Trachea (tissue), 1 donor: ENCODE measurements around the genes ST6GALNAC6 and SLC25A25.

DNA sequence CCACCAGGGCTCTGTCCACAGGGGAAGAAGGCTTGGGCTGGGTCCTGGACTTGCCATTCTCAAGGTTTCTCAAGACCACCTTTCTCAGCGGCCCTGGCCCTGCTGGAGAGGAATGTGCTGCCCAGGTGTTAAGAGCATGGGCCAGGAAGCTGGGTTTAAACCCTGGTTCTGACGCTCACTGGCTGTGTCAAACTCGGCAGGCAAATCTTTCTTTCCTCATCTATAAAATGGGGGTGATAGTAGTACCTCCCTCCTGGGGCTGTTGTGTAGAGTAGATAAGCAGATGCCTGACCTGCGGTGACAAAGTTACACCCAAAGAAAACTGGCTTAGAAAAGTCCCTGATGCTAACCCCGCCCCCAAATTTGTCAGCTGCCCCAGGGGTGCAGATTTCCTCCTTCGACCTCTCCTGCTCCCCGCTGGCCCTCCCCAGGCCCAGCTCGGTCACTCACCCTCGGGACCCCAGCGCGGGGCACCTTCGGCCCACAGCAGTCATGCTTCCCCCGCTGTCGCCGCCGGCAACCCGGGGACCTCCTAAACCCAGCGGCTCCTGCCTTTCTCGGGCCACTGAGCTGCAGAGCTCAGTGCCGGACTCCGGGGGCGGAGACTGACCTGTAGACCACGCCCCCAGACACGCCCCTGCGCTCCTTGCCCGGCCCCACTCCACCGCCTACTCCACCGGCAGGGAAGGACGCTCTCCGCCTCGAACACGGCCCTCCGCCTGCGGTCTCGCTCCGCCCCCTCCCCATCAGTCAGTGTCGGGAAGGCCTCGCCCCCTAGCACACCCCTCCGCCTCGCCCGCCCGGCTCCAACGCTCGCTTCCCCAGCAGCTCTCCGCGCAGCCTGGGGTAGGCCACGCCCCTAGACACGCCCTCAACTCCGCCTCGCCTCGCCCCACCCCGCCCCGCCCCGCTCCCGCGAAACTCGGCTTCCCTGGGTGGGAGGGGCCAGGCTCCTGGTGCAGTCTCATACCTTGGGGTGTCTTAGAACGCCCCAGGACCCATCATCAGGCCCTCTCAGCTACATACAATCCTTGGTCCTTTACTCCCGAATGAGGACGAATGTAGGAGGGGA, 7.4 kb downstream of the SH2D3C start:
- PRO-cap: unidirectional peak, minus-strand start at position 302 of the sequence; bidirectional peak, plus-strand start at position 671 of the sequence, minus-strand start at position 556 of the sequence; bidirectional peak, plus-strand start at position 749 of the sequence, minus-strand start at position 752 of the sequence; bidirectional peak, plus-strand start at position 984 of the sequence, minus-strand start at position 843 of the sequence

DNA sequence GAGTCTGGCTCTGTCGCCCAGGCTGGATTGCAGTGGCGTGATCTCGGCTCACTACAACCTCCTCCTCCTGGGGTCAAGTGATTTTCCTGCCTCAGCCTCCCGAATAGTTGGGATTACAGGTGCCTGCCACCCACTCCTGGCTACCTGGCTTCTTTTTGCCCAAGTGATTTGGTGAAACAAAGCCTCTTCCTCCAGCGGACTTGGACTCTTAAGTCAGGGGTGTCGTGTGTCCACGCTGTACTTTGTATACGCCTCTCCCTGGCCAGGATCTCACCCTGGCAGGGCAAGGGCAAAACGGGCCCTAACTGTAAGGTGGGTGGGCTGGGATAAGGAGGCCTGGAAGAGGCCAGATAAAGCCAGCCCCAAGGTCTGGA, 8.1 kb downstream of the CDK9 start:
- PRO-cap: no peak

GRCh38 chr9:127808809-127809471, 6.3 kb downstream of the FPGS start:
- PRO-cap: no peak

GRCh38 chr9:127817579-127818276, 15.0 kb downstream of the FPGS start:
- PRO-cap: no peak

DNA sequence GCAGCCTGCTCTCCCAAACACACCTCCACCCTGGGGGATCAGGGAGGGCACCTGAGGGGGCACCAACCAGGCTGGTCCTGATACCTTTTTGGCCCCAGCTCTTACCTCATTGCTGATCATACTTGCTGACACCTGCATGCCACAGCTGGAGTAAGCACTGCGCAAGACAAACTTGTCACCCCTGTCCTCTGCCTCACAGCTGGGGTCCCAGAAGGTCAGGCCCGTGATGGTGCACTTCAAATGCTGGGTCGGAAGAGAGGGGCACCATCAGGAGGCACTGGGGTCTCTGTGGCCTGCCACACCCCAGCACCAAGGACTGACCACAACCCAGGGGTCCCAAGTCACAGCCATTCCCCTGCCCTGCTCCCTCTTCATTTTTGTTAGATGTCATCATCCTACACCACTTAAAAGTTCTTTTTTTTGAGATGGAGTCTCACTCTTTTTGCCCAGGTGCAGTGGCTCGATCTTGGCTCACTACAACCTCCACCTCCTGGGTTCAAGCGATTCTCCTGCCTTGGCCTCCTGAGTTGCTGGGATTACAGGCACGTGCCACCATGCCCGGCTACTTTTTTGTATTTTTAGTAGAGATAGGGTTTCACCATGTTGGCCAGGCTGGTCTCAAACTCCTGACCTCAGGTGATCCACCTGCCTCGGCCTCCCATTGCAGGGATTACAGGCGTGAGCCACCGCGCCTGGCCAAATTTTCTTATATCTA, 17.3 kb downstream of the FPGS start:
- PRO-cap: no peak

DNA sequence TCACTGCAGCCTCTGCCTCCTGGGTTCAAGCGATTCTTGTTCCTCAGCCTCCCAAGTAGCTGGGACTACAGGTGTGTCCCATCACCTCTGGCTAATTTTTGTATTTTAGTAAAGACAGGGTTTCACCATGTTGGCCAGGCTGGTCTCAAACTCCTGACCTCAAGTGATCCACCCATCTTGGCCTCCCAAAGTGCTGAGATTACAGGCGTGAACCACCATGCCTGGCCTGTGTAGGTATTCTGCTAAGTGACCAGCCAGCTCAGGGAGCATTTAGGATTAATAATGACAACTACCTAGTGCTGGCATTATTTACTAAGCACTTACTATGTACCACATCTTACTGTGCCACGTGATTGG, 21.1 kb downstream of the FPGS start:
- PRO-cap: no peak

GRCh38 chr9:127899507-127900063, at the start of gene ST6GALNAC6:
Gene ST6GALNAC6 (minus strand): TSS chr9:127899603.
- PRO-cap: bidirectional peak, plus-strand start at chr9:127899725, minus-strand start at chr9:127899629

DNA sequence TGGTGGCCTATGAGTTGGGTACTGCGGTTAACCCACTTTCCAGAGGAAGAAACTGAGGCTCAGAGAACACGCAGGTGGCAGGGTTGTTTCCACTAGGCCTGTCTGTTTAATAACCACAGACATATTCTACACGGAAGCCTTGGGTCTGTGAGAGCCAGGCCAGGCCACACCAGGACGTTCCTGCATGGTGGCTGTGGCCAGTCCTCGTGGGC, 4.6 kb upstream of the ST6GALNAC6 start:
- PRO-cap: no peak

DNA sequence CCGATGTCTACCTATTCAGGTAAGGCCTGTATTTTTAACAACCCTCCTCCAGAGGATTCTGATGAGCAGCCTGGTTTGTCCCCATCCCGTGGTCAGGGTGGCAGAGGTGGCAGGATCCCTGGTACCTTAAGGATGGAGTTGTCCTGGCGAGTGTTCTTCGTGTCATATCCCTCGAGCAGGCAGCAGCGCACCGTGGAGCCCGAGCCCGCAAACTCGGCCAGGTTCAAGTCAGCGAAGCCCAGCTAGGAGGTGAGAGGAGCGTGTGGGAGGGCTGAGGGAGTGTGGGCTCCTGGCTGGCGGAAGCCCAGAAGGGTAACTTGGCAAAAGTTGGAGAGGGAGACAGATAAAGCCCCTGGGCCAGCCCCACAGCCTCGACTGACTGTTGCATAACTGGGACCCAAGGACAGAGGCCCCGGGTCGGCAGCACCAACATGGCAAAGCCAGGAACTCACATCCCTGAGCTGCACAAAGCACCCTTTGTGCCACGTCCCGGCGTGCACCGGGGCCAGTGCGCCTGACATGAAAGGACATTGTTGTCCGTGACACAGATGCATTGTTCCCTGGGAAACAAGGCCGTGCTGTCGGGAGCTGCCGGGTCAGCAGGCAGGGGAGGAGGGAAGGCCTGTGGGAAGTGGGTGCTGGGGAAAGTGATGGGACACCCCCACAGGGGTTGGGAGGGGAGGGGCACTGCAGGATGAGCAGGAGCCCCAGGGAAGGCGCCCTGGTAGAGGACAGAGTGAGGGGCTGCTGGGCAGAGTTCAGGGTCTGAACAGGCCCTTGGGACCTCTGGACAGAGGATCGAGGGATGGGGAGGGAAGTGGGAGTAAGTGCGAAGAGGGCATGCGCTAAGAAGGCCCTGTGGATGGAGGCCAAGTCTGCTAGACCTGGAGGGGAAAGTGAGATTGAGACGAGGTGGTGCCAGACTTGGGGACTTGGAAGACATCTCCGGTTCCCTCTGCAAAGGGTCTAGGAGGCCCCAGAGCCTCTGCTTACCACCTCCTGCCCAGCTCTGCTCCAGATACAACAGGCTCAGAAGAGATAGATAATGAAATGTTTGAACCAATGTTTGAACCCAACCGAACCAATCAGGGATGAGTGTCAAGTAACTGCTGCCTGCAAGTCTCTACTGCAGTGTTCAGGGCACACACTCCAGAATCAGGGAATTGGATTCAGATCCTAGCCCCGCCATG, 13.0 kb upstream of the DPM2 start:
- PRO-cap: bidirectional peak, plus-strand start at position 556 of the sequence, minus-strand start at position 450 of the sequence

DNA sequence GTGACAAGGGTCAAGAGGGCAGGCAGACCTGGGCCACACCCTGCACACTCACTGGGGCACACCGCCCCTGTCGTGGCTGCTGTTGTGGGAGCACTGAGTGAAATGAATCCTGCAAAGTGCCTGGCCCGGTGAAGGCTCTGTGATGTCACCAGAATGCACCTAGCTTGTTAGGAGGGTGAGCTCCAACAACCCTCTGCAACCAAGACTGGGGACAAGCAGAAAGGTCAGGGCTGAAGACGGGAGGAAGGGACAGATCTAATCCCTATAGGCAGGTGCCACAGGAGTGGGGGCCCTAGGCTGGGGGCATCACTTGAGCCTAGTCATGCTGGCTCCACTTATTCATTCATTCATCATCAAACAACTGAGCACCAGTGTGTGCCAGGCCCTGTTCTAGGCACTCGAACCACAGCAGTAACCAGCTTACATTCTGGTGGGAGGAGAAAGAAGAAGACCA, 18.2 kb upstream of the DPM2 start:
- PRO-cap: no peak

DNA sequence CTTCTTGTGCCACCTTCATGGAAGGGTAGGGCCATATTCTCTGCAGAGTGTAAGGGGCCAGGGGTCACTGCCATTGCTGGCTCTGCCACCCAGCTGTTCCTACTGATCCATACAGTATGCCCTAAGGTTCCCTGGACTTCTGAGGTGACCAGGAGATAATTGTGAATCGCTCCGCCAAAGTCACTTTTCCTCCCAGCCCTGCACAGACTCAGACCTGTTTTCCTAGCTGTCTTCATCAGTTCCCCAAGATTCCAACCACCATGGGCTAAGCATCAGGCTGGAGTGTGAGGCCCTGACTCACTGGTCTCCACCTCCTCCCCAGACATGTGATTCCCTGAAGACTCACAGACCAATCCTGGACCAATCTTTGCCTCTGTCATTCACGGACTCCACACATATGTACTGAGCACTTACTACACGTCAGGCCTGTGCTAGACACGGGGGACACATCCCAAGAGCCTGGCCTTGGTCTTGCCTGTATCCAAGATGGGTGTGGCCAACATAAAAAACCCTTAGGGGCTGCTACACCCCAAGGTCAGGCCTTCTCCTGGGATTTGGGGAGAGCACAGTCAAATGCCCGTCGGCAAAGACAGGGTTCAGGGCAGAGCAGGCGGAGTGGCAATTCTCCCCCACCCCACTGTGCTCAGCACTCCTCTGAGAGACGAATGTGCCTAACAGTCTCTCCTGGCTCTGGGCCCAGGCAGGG, 12.1 kb downstream of the EEIG1 start:
- PRO-cap: bidirectional peak, plus-strand start at position 429 of the sequence, minus-strand start at position 253 of the sequence

DNA sequence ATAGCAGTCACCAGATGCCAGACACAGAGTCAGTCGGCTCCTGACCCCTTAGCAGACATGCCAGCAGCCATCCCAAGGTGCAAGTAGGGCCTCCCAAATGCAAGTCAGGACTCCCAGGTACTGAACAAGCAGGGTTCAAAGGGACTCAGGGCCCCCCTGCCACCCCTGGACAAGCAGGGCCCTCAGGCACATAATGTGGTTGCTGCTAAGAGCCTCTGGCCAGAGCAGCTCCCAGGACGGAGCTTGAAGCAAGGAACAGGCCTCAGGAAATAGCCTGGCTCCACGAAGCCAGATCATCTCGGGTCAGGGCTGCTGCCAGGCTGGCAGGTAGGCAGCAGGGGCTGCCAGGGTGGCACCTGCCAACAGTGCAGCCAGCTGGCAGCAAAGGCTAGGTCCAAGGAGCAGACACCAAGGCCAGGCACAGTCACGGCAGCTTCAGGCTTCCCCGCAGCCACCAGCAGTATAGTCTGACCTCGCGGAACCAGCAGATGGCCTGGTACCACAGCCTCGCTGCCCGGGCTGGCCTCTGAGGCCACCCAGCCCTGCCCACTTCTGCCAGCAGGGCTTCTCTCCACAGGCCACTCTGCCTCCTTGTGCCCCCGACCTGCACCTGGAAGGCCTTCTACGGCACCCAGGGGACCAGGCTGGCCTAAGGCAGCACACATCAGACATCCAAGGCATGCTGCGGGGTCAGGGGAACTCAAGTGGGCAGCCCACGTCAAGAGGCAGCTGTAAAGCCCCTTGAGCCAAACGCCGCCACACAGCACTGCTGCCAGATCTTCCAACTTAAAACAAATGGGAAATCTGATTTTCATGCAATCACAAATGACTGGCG, 7.4 kb downstream of the EEIG1 start:
- PRO-cap: no peak

DNA sequence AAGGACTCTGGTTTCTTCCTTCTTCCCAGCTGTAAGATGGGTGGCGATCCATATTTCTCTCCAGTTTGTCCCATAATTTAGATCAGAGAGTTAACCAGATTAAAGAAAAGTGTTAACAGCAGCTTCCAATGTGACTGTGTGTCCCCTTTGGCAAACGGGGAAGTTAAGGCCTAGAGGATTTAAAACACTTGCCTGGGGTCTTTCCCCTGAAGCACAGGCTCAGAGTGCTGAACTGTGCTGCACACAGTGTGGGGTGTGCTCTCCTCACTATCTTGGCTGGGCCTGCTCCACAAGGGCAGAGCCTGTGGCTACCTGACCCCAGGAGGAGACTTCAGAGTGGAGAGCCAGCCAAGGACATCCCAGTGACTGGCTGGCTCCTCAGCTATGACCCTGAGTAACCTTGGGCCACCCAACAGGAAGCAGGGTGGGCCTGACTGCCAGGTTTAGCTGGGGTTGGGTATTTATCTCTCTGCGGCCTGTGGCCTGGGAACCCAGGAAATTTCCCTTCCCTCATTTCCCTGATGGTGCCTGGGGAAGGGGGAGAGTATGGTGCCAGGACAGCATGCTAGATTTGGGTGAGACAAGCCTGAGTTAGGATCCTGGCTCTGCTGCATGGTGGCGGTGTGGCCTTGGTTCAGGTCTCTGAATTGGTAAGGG, 2.1 kb upstream of the EEIG1 start:
- PRO-cap: no peak

DNA sequence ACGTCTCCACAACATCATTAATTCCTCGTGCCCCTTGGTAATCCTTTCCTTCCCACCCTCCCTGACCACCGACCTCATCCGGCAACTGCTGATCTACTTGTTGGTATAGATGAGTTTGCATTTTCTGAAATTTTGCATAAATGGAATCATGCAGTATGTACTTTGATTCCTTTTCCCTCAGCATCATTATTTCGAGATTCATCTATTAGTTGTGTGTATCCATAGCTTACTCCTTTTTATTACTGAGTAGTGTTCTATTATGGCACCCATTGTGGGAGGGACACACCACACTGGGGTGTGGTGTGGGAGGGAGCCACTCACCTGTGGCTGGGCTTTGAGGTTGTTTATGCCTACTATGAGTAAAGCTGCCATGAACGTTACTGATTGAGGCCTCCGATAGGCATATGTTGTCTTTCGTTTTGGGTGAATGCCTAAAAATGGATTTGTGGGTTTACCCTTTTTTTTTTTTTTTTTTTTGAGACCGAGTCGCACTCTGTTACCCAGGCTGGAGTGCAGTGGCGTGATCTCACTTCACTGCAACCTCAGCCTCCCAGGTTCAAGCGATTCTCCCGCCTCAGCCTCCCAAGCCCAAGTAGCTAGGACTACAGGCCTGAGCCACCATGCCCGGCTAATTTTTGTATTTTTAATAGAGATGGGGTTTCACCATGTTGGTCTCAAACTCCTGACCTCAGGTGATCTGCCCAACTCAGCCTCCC, 36.2 kb downstream of the NAIF1 start:
- PRO-cap: no peak

- PRO-cap: no peak
These were observed 13.4 kb downstream of the NAIF1 start for GRCh38 chr9:128053651-128054103.

DNA sequence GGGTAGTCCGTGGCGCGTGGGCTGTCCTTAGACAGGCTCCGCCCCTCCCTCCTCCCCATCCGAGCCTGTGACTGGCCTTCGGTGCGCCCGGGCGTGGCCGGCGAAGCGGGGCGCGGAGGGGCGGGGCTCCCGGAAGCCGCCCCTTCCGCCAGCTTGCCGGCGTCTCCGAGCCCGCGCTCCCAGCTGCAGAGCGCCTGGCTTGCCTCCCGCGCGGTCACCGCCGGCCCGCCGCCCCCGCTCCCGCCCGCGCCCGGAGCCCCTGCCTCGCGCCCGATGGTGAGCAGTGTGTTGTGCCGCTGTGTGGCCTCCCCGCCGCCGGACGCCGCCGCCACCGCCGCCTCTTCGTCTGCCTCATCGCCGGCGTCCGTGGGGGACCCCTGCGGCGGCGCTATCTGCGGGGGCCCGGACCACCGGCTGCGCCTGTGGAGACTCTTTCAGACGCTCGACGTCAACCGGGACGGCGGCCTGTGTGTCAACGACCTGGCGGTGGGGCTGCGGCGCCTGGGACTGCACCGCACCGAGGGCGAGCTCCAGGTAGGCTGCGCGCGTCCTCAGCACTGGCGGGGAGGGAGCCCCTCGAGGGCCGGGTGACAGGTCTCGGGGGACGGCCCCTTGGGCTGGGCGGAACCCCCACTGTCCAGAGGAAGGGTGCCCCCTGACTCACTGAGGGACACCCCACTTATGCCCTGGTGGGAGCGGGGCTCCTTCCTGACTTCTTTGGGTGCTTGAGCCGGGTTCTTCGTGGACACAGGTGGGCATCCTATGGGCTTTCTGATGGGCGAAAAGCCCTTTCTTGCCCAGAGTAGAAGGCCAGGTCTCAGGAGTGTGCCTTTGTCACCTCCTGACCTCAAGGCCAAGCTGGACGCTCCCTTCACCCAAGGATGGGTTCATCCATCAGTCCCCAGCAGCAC, at the start of gene SLC25A25:
TSS of gene SLC25A25 (plus strand) at position 186 of the 911 bp plus-strand sequence.
- PRO-cap: bidirectional peak, plus-strand start at position 188 of the sequence, minus-strand start outside the sequence

DNA sequence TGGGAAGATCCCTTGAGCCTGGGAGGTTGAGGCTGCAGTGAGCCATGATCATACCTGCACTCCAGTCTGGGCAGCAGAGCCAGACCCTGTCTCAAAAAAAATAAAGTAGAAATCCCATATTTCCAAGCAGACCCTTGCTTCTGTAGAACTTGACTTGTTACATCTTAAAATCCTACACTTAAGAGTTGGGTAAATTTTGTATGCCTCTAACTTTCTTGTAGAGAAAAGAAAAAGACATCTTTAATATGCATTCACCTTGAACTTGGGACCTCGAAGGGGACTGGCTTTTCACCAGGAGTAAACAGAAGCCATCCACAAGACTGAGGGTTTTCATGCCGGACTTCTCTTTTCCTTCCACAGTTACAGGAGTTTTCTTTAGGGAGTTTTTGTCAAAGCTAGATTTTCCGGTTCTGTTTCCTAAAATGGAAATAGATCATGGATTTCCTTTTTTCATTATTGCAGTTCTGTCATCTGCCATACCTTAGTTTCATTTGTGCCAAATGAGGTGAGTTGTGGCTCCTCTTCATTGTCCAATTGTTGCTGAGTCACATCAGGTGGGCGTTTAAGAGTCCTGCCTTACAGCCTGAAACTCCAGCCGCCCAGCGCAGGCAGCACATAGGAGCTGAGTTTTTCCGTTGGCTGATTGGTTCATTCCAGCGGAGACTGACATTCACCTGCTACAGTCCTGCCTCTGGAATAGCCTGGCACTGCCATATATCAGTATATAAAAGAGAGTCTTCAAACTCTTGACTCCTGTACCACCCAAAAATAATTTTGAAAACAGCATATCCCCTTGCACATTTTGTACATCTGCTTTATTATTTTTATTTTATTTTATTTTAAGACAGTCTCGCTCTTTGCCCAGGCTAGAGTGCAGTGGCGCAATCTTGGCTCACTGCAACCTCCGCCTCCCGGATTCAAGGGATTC, 14.1 kb downstream of the SLC25A25 start:
- PRO-cap: unidirectional peak, minus-strand start at position 350 of the sequence

DNA sequence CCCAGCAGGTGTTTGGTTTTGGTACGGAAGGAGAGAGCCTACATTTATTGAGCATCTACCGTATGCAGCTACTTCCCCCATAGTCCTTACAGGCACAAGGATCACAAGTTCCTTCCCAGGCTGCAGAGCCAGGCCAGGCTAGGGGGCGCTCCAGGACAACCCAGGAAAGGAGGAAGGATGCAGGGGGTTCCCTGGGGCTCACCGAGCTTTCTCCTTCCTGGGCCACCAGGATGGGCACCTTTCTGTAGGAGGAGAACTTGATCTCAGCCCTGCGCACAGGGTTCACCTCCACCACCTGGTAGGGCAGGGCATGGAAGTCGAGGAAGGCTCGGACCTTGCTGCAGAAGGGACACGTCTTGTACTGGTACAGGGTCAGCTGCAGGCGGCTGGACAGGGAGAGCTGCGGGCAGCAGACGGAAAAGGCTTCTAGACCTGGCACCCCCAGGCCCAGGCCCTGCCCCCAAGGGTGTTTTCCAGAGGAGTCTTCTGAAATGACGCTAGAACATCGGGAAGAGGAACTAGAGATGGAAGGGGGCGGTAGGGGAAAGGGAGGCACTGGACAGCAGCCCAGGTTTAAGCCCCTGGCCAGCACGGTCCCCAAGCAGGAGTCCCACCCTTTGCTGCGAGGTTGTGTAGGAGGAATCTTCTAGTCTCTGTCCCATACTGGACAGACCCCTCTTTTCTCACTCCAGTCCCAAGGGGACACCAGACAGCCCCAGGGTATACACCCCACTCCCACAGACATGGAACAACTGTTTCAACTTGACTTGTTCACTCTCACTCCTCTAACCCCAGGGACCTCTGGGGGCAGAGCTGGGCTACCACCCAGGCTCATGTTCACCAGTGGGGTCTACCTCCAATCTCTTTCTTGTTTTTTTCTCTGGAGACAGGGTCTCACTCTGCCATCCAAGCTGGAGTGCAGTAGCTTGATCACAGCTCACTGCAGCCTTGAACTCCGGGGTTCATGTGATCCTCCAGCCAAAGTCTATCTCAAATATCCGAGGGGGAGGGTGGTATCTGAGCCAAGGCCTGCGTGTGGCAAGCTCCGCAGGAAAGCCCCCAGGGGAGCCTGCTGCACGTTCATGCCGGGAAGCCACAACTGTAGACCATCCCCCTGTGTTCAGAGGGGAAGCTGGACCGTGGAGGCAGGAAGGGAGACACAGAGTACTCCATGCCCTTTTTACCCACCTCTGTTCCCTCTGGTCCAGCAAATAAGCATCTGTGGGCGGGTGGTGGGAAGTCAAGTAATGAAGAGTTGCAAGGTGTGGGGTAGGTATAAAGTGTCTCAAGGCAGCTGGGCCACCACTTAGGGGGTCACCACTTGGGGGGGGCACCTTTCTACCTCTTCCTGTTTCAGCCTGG, 2.0 kb downstream of the PTGES2 start:
- PRO-cap: no peak

DNA sequence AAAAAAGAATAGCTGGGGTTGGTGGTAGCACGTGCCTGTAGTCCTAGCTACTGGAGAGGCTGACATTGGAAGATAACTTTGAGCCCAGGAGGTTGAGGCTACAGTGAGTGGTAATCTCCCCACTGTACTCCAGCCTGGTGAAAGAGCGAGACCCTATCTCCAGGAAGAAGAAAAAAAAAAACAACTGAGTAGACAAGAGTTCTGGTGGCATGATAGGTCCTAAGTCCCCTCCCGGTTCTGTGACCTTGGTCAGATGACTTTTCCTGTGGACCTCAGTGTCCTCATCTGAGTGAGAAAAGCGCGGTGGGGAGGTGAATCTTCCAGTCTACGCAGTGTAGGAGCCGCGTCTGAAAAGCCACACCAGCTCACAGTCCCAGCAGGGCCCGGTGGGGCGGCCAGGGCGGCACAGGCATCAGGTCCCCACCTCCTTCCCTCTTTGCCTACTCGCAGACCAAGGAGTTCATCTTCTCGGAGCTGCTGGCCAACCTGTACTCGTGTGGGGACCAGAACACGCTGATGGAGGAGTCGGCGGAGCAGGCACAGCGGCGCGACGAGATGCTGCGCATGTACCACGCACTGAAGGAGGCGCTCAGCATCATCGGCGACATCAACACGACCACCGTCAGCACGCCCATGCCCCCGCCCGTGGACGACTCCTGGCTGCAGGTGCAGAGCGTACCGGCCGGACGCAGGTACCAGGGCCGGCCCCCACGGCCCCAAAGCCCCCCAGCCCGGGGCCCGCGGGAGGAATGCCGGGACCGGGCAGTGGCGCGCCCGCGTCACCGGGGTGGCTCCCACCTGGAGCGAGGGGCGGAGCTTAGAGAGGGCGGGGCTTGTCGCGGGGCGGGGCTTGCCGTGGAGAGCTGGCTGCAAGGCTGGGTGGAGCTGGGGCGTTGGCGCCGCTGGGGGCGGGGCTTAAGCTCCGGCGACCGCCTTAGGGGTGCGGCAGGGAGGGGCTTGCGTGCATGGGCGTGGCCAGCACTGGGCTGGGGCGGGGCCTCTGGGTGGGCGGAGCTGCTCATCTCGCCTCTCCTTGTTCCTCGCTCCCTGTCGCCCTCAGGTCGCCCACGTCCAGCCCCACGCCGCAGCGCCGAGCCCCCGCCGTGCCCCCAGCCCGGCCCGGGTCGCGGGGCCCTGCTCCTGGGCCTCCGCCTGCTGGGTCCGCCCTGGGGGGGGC, 25.8 kb downstream of the GOLGA2 start:
- PRO-cap: bidirectional peak, plus-strand start at position 1,059 of the sequence, minus-strand start at position 738 of the sequence

GRCh38 chr9:128254897-128255653, 20.7 kb downstream of the GOLGA2 start:
- PRO-cap: no peak